ENCODE results near the genes EDIL3, RASA1 and POLR3G.

DNA sequence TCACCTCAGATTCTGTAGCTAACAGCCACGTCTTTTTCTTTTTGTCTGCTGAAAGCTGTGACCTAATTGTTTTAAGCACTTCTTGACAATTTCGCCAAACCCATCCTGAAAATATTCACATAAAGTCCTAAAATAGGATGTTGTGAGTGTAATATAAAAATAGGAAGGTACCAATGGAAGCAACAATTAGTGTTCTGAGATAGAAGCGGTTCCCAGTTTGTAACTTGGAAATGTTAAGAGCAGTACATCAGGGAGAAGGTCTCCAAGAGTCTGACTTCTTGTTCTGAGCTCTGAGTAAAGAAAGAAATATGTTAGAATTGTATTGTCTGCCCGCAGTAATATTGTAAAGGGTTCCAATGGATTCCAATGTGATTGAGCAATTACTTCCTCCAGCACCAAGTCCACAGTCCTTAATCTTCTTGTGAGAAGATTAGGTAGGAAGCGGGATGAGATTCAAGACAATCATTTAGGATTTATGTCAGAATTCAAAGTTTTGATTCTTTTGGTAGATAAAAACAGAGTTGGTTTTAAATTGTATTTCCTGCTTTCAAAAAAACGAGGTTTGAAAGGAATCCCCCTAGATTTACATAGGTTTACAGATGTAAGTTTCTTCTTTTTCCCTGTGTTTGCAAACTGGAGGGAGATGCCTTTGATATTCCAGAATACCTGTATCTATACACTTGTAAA is 4.0 kb downstream of the VCAN start:
- RRBS: no CpG with 5 or more reads among the region's 6 CpGs

GRCh38 chr5:83539962-83540512 is 68.5 kb downstream of the VCAN start:
- RRBS: no CpG with 5 or more reads among the region's 5 CpGs

DNA sequence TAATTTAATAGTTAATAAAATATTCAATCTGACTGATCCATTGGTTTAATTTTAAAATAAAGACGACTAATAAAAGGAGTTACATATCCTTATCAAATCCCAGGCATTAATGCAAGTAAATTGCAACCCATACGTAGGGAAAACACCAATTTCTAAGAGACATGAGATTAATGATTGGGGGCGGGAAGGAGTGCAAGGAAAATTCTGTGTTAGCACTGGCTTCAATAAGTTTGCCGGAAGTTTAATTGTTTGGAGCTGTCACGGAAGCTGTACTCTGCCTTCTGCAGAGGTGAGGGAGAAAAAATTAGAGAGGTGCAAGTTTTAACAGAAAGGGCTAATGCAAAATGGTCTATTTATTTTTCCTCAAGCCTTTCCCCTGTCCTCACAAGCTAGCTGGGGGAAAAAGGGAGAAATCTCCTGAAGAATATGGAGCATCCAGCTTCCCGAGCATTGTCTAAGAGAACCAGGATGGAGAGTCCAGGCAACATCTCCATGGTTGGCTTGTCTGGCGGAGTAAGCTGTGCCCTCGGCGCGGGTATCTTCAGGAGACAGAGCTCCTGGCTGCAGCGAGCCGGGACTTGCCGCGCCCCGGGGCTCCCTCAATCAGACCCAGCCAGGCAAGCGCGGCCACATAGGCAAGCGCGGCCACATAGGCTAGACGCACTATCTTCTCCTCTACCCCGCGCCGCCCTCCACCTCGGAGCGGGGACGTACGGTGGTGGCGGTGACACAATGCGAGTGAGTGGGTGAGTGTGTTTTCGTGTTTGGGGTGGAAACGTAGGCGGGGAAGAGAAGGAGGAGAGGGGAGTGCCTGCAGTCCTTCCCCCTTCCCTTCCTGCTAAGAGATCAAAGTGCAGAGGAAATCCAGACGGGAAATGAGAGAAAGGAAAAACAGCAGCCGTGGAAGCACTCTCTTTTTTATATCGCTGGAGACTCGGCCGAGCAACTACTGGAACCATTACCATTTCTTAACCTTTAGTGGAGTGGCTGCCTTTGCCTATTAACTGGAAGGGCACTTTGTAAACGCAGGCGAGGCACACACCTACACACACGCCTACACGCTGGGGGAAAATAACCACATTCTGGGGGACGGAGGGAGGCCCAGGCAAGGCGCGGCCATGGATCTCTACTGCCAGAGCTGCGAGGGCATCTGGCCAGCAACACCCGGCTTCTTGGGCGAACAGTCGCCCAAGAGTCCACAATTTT is 2.5 kb downstream of the EDIL3 start:
- RRBS: no CpG with 5 or more reads among the region's 48 CpGs

DNA sequence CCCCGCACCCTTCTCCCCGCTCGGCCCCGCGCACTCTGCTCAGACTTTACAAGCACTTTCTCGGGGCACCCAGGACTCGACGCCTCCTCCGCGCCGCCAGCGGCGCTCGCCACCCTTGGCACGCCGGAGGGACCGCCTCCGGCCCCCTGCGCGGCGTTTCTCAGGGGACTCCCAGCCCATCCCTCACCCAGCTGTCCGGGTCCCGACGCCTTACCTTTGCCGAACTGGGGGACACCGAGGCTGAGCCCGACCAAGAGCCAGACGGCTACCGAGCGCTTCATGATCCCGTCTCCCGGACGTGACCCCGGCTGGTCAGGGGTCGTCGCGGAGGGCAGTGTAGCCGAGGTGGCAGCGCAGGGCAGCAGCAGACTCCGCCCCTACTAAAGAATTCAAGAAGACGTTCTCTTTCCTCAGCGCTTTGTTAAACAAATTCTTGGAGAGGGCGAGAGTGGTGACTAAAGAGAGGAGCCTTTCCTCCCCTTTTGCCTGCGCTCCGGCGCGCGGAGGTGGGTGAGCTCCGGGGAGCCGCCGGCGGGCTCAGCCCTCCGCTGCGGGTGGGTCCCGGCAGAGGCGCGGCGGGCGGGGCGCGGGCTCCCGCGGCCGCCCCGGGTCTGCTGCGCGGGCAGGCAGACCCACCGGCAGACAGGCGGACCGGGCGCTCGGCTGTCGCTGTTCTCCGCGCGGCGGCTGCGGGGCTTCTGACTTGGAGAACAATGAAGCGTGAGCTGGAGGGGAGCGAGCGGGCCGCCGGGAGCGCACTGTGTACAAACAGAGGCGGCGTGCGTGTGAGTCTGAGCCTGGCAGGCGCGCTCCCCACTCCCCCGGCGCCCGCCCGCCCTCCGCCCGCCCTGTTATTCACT is at the start of gene EDIL3:
Gene EDIL3, minus strand, starts transcription at position 787 of the 860 bp plus-strand sequence.
- RRBS: 1% methylated on average over 49 of the region's 95 CpGs

DNA sequence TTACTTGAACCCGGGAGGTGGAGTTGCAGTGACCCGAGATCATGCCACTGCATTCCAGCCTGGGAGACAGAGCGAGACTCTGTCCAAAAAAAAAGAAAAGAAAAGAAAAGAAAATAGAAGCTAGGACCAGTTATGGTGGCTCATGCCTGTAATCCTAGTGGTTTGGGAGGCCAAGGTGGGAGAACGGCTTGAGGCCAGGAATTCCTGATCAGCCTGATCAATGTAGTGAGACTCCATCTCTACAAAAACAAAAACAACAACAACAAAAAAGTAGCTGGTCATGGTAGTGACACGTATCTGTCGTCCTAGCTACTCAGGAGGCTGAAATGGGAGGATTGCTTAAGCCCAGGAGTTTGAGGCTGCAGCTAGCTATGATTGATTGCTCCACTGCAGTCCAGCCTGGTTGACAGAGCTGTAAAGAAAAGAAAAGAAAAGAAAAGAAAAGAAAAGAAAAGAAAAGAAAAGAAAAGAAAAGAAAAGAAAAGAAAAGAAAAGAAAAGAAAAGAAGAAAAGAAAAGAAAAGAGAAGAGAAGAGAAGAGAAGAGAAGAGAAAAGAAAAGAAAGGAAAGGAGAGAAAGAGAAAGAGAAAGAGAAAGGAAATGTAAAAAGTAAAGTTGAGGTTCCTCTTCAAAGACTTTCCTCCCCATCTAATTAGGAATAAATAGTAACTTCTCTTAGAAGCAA is 154.4 kb upstream of the EDIL3 start:
- RRBS: no CpG with 5 or more reads among the region's 6 CpGs

DNA sequence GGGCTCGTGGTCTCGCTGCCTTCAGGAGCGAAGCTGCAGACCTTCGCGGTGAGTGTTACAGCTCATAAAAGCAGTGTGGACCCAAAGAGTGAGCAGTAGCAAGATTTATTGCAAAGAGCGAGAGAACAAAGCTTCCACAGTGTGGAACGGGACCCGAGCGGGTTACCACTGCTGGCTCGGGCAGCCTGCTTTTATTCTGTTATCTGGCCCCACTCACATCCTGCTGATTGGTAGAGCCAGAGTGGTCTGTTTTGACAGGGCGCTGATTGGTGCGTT is 49.0 kb upstream of the COX7C start:
- RRBS: no CpG with 5 or more reads among the region's 12 CpGs

DNA sequence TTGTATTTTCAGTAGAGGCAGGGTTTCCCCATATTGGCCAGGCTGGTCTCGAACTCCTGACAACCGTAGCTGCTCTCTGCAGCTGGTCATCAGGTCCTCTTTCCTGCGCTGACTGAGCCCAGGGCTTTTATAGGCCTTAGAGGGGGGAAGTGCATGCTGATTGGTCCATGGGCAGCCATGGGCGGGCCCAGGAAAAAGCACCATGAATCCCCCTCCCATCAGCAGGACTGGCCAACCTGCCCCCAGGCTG is 16.2 kb upstream of the RASA1 start:
- RRBS: no CpG with 5 or more reads among the region's 4 CpGs

DNA sequence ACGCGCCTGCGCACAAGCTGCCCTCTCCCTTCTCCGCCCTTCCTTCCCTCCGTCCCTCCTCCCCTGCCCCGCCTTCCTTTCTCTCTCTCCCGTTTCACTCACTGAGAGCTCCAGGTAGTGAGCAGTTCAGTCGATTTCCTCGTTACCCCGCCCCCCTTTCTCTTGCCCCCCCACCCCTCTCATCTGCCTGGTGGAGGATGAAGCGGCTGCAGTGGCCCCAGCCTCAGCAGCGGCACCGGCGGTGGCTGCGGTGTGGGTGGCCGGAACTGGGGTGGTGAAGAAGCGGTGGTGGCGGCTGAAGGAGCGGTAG is at the start of gene RASA1:
Gene RASA1, plus strand, starts transcription at position 97 of the 310 bp plus-strand sequence.
- RRBS: no CpG with 5 or more reads among the region's 19 CpGs

DNA sequence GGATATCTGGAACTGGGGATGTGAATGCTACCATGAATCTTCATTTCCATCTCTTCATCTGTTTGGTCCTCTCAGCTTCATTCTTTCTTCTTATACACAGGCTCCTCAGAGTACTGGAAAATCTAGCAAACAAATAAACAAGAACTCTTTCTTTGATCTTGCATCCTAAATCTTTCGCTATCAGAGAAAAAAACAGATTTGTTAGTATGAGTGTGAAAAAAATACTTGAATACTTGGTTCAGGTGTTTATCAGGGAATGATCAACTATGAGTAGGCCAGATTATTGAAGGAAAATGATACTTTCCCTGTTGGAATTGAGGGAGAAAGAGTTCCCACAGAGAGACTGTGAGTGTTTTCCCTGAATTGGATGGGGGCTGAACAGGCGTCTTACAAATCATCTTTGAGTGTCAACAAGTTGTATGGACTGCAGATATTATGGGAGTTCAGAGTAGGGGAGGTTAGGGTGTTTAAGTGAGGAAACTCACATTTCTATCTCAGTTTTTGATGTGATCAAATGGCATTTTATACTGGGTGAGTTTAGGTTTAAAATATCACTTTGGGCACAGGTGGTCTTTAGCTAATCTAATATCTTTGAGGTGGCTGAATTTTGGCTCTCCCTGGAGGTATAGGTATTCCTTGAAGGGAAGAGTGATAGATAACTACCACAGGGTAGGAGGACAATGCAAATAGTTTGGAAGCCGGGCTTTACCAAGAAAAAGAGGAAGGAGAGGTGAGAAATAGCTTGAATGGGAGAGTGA is 45.2 kb downstream of the RASA1 start:
- RRBS: no CpG with 5 or more reads among the region's 3 CpGs

DNA sequence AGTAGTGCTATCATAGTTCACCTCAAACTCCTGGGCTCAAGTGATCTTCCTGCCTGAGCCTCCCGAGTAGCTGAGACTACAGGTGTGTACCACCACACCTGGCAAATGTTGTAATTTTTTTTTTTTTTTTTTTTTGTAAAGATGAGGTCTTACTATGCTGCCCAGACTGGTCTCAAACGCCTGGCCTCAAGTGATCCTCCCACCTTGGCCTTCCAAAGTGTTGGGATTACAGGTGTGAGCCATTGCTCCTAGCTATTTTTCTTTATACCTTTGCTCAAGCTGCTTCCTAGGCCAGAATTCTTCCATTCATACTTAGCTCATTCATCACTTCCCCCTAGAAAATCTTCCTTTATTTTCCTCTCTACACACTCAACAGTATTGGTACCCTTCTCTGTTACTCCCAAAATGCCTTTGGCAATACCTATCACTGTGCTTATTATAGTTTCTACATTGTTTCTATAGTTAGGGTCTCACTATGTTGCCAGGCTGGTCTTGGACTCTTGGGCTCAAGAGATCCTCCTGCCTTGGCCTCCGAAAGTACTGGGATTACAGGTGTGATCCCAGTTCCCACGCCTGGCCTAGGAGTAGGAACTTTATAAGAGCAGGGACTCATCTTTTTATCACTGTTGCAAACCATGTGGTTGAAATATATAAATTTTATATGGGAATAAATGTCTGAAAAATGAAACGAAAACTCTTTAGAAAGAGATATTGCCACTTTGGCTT is 68.0 kb downstream of the CCNH start:
- RRBS: no CpG with 5 or more reads among the region's 5 CpGs

DNA sequence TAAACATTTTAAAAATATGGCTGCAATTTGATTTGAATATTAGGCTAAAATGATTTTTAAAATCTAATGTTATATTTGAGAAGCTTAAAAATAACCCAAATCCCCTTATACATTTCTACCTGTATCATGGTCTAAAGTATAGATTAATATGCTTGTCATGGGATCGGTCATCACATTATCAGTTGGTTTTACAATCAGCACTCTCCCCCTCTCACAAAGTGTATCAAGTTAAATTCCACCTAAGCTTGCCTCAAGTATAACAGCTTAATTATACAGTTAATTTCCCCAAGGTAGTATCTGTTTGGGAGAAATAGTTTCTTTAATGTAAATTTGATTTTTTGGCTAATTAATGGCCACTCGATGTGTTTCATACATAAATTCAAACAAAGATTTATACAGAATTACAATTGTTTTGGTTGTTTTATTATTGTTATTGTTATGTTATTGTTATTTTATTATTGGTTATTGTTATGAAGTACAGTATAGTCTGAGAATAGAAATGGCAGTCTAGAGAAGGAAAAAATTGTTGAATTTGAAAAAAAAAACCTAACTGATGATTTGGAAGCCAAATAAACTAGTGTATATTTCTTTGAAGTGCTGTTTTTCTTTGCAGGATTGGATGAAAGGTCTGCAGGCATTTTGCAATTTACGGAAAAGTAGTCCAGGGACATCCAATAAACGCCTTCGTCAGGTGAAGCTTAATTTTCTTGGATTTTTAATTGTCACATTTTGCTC is 41.1 kb downstream of the CCNH start:
- RRBS: no CpG with 5 or more reads among the region's 5 CpGs

GRCh38 chr5:87383683-87384602 is 28.8 kb downstream of the CCNH start:
- RRBS: no CpG with 5 or more reads among the region's 3 CpGs

DNA sequence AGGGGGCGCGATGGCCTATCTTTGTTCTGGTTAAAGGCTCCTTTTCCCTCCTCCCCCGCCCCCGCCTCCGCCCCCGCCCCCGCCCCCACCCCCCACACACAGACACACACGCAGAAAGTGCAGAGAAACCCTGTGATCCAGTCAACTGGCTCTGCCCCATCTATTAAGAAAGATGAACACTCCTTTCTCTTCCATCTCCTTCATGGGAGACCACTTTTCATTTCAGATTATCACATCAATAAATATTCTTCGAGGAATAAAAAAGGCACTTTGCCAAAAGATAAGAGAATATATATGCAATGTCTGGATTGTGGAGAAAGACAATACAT is 127.0 kb downstream of the TMEM161B start:
- RRBS: no CpG with 5 or more reads among the region's 9 CpGs

DNA sequence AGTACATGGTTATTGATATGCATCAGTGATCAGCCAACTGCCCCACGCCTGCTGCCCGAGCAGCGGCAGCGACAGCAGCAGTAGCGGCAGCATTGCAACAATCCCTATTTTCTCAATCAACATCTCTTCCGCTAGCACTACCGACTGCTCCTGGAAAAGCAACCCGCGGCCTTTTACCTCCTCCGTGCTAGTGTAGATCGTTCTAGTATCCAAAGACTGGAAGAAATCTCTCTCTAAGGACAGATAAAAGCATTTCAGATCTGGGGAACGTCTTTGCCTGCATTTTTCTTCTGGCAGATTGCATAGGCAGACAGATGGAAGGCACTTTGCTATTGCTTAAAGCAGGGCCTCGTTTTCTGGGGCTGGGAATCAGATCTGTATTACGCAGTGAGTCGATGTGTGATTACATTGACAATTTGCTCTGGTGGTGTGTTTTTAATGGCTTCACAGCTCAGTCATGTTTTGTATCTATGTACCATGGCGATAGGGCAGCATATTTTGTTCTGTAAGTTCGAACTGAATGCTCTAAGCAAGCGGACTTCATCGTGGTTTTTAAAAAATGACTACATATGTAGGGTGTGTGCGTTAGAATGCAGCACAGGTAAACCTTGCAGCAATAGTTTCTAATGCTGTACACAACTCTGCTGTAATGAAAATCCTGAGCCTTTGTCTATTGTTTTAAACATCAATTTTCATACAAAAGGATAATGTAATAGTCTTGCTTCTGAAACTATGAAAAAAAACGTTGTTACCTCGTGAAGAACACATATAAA is 215.1 kb downstream of the MEF2C start:
- RRBS: no CpG with 5 or more reads among the region's 22 CpGs

- RRBS: no CpG with 5 or more reads among the region's 3 CpGs
These were observed 63.7 kb downstream of the MEF2C start for GRCh38 chr5:88819270-88819607.

DNA sequence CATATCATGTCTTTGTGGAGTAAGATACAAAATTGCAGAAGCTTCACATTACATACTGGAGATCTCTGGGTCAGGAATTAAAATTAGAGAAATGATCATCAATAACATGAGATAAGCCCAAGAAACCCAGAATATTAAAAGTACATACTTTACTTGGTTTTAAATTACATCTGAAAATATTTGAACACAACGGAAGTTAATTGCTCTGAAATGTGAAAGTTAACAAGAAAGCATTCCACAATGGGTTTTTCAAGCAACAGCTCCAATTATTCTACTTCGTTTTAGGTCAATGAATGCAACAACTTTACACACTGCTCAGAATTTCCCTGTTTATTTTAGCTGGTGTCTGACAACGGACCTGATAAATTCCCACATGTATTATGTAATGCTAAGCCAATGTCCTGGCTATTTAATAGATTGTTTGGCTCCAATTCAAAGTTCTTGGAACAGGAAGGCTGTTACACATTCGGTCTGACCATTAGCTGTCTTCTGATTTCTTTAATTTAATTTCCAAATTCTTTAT is 58.2 kb downstream of the MEF2C start:
- RRBS: no CpG with 5 or more reads among the region's 4 CpGs

- RRBS: no CpG with 5 or more reads among the region's 4 CpGs
These were observed 49.7 kb downstream of the MEF2C start for GRCh38 chr5:88833185-88833710.

DNA sequence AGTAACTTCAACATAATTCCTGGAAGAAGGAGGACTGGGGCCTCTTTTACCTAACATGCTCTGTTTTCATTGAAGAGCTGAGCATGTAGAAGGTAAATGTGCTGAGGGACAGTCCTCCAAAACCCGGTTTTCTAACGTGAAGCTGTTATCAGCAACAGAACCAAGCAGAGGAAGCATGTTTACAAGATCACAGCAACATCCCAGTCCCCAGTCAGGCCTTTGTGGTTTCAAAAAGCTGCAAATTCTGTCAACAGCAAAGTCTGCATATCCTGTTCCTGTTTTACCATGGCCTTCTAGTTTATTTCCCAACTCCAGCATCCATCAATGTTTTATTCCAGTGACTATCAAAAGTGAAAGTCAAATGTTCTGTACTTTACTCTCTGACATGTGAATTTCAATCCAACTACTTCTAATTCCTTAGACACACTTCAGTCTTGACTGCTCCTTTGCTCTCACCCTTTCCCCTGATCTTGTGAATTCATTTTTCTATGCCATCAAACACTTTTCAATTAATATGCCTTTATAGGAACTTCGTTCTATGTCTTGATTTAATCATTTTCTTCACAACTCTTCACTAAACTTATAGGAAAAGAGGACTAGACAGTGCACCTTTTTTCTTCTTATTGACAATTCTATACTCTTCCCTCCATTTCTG is 513.7 kb upstream of the MEF2C start:
- RRBS: no CpG with 5 or more reads among the region's 3 CpGs

DNA sequence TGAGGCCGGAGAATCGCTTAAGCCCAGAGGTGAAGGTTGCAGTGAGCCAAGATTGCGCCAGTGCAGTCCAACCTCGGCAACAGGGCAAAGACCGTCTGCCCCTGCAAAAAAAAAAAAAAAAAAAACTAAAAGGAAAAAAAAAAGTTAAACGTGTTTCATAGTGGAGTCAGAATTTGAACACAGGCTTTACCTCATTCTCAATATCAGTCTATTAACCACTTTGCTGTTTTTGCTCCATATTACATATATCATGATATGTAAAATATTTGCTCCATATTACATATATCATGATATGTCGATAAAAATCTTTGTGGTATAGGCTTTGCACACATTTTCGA is 584.5 kb upstream of the MEF2C start:
- RRBS: no CpG with 5 or more reads among the region's 8 CpGs

DNA sequence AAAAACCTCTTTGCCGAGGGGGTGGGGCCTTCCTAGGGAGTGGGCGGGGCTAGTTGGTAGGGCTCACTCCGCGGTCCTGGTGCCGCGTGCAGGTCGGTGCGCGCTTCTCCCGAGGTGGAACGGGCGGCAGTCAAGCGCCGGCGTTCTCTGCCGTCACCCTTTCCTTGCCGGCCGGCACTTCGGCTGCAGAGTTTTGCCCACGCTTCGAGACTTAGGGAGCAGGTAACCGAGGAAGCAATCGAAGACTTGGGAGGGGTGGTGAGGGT is at the start of gene POLR3G:
Gene POLR3G, plus strand, starts transcription at position 66 of the 266 bp plus-strand sequence.
- RRBS: no CpG with 5 or more reads among the region's 23 CpGs

Measured in BE2C (cell line).